Cardiac septum (tissue), 1 donor: ENCODE measurements around a stretch of chr22.

- PRO-cap = no peak
These were observed 4.5 kb upstream of the ACR start for GRCh38 chr22:50733457-50733987.